Anterior vena cava (tissue), 1 donor: ENCODE results near the genes CLTB, FAF2 and RGS14.

GRCh38 chr5:176370184-176370905 lies 5.1 kb downstream of the ARL10 start:
- PRO-cap = no peak

GRCh38 chr5:176416056-176416903 lies at the start of gene CLTB:
CLTB (minus strand) TSS chr5:176416539.
- PRO-cap = unidirectional peak, minus-strand start at chr5:176416460; unidirectional peak, minus-strand start at chr5:176416522; unidirectional peak, minus-strand start at chr5:176416578

DNA sequence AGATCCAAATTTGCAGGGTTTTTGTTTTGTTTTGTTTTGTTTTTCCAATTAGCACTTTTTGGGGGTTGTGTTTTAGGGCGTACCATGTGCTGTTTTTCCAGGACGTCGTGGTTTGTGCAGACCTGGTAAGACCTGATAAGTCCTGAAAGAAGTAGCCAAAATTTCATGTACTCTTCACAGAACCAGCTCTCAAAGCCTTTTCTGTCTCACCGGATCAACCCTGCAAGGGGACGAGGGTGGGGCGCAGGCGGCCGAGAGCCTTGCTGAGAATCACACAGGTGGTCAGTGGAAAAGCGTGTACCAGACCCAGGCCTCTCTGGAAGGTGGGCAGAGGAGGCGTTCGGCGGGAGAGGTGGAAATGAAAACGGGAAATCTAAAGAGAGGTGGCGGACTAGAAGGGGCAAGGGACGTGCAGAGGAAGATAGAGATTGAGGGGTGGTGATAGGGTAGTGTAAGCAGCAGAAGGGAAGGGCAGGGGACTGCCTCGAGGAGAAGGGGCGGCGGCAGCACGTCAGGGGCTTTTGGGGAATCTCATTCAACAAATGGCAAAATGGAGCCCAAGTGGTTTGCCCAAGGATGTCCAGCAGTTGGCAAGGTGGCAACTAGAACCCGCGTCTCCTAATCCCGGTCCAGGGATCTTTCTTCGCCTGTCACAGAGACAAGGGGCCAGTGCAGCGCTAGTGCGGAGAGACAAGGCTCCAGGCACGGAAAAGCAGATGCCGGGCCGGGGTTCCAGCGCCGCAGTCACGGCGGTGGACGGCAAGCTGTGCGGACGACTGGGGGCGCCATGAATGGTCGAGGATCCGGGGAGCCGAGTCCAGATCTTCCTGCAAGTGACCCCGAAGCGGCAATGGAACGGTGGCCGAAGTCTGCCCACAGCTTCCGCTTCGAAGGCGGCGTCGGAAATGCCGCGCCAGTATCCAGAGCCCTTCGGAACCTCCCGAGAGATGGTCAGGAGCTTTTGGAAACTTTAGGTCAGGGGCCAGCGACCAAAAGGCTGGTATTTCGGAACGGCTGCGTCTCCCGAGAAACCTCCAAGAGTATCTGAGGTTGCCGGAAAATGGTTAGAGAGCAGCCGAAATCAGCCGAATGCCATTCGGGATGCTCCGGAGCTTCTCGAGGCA lies 869 bp upstream of the FAF2 start:
- PRO-cap = unidirectional peak, plus-strand start at position 743 of the sequence; bidirectional peak, plus-strand start outside the sequence, minus-strand start at position 1,036 of the sequence

- PRO-cap = bidirectional peak, plus-strand start at chr5:176448355, minus-strand start at chr5:176447989
Measured at GRCh38 chr5:176448278-176448484, at the start of gene FAF2. FAF2 (plus strand) TSS chr5:176448385.

DNA sequence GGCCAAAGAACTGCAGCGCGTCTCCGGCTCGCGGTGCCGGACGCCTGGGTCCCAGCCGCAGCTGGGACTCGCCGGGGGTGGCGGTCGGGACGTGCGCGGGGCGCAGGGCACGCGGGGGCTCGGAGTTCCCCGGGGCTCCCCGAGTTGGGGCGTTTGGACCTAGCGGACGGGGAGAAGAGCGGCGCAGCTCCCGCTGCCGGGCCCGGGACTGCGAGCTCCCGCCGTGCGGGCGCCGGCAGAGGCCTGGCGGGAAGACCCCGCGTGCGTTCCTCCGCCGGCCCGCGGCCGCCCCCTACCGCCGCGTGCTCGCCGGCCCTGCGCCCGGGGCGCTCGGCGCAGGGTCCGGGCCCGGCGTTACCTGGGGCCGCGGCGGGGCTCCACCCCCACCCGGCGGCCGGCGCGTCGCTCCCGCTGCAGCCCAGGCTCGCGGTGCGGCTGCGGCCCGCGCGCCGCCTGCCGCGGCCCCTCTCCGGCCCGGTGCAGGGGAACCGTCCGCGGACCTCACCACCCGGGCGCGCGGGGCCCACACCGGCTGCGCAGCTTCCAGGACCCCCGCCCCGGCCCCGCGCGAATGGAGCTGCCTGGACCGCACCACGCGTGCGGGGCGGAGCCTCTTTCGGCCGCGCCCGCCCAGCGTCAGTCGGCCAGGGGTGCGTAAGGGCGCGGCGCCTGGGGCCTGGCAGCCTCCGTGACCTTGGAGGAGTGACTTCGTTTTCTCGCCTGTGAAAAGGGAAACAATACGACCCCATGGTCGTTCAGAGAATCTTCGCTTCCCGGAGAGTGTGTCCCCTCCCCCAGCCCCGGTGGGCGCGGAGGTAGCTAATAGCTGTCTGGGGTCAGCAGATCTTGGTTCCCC lies 5.9 kb upstream of the RNF44 start:
- PRO-cap = unidirectional peak, minus-strand start at position 210 of the sequence; bidirectional peak, plus-strand start at position 639 of the sequence, minus-strand start at position 559 of the sequence

- PRO-cap = no peak
Measured at GRCh38 chr5:176658833-176659666, 11.8 kb downstream of the TSPAN17 start.

DNA sequence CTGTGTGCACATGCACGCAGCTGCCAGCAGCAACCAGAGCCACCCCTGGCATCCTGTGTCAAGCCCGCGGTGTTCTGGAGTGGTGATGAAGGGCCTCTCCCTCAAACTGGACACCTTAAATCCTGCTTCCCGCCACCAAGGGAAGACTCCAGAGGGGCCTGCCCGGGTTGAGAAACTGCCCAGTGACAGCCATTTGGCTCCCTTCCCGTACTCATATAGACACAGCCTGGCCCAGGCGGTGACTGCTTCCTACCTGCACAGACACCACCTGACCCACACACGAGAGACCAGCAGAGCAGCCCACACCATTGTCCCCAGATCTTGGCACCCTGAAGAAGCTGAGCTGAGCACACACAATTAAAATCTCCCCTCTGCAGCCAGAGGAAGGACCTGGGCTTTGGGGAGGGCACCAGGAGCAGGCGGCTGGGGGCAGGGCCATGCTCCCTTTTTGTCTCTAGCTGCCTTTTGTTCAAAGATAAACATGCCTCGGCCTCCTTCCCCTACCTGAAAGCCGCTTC lies 78.3 kb downstream of the TSPAN17 start:
- PRO-cap = no peak

DNA sequence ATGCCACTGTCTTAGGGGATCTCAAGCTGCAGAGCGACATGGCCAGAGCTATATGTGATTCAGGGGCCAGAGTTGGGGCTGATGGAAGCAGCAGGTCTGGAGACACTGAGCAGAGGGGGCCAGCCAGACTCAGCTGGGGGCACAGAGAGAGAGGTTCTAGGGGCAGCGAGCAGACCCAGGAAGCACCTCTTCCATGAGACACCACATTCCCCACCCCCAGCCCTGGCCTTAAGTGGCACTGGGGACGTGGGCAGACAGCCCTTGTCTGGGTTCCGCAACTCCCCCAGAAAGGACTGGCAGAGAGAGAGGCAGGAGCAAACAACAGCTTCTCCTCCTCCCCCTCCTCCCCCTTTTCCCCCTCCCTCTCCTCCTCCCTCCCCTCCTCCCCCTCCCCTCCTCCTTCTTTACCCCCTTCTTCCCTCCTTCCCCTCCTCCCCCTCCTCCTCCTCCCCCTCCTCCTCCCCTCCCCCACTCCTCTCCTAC lies 35.7 kb downstream of the HK3 start:
- PRO-cap = no peak

GRCh38 chr5:177005498-177006187 lies 936 bp downstream of the UIMC1 start:
- PRO-cap = unidirectional peak, plus-strand start at chr5:177005941

DNA sequence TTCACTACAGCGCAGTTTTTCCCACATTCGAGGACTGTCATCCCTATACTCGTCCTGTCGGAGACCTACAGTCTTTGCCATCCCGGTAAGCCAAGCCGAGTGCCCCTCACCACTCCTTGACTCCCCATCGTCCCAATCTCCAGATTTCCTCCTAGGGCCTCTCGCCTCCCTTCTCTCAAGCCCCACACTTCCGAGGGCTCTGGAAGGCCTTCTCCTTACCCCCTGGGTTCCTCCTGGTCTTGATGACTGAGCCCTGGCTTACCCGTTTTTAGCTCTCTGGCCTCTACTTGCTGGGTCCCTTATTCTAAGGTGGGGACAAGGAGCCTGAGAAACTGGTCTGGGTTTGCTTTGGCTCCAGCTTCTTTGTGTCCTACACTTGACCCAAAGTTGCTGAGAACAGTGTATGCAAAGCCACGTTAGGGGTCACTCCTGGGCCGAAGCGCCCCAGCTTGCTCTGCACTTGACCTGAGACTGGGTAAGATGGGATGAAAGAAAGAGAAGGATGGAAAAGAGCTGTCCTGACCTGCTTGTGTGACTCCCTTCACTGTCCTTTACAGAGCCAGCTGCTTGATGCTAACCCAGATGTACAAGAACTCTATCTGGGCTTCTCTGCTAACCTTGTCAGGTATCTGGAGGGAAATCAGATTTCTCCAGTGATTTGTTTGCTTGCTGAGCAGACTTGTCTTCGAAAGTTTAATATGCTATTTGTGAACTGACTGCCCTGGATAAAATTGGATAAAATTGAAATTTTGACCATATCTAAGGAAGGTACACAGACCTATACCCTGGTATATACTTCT lies 854 bp downstream of the ZNF346 start:
- PRO-cap = no peak

DNA sequence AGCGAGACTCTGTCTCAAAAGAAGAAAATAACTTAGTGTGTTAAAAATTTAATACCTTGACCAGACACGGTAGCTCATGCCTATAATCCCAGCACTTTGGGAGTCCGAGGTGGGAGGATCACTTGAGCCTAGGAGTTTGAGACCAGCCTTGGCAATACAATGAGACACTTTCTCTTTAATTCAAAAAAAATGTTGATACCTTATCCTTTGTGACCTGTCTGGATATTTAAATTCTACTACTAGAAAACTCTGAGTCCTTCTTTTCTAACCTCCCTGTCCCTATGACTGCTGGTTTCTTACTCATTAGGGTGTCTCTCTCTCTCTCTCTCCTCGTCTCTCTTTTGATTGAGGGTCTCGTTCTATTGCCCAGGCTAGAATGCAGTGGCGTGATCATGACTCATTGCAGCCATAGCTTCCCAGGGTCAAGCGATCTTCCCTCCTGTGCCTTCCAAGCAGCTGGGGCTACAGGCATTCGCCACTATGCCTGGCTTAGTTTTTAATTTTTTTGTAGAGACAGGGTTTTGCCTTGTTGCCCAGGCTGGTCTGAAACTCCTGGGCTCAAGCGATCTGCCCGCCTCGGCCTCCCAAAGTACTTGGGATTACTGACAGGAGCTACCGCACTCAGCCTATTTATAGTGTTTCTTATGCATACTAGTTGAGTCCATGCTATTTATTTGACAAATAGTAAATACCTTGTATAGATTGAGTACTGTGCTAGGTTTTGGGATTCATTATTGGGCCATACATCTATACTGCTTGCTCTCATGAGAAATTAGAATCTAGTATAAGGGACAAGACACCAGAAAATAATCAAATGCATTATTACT lies 61.8 kb downstream of the NSD1 start:
- PRO-cap = no peak

- PRO-cap = no peak
Measured at GRCh38 chr5:177355737-177356203, 2.0 kb upstream of the RGS14 start.

DNA sequence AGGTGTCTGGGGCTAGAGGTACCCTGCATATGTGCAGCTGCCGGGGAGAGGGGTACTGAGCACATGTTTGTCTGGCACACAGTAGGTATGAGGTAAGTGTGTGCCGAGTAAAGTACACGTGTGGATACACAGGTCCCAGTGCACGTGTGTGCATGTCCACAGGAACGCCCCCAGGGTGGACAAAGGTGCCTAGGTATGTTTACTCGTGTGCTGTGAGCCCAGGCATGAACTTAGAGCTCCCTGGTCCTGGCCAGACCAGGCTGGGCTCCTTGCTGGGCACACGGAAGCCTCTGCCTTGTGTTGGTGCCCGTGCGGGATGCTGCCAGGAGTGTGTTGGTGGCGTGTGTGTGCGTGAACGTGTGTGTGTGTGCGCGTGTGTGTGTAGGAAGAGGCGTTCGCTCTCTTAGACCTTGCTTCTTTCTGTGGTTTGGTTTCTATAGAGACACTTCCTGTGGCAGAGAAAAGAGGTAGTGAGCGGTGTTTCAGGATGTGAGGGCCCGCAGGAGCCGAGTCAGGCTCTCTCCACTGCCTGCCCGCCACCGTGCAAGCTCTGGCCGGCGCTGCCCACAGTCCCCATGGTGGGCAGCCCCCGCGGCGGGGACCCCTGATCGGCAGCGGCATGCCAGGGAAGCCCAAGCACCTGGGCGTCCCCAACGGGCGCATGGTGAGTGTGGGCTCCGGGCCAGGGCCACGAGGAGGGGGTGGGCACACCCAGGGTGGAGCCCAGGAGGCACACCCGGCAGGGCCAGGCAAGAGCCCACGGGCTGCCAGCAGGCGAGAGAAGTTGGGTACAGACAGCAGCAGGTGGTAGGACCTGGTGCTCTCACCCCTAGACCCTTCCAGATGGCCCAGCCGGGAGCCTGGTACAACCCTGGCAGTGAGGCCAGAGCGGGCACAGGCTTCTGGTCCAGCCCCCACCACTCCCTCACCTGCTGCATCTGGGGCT lies at the start of gene RGS14:
Gene RGS14 (plus strand): TSS at position 519 of the 946 bp plus-strand sequence.
- PRO-cap = no peak

GRCh38 chr5:177358352-177358724 lies 614 bp downstream of the RGS14 start:
- PRO-cap = no peak

DNA sequence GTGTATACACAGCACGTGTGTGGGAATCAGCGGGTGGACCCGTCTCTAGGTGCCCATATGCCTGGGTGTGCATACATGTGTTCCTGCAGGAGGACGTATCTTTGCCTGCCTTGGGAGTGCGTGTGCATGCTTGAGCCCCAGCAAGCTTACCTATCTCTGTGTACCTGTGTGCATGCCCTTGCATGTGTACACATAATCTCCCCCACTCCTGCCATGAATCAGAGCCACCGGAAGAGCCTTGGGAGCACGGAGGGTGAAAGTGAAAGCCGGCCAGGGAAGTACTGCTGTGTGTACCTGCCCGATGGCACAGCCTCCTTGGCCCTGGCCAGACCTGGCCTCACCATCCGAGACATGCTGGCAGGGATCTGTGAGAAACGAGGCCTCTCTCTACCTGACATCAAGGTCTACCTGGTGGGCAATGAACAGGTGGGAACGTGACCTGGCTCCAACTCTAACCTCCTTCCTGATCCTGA lies 10.8 kb downstream of the RGS14 start:
- PRO-cap = no peak

DNA sequence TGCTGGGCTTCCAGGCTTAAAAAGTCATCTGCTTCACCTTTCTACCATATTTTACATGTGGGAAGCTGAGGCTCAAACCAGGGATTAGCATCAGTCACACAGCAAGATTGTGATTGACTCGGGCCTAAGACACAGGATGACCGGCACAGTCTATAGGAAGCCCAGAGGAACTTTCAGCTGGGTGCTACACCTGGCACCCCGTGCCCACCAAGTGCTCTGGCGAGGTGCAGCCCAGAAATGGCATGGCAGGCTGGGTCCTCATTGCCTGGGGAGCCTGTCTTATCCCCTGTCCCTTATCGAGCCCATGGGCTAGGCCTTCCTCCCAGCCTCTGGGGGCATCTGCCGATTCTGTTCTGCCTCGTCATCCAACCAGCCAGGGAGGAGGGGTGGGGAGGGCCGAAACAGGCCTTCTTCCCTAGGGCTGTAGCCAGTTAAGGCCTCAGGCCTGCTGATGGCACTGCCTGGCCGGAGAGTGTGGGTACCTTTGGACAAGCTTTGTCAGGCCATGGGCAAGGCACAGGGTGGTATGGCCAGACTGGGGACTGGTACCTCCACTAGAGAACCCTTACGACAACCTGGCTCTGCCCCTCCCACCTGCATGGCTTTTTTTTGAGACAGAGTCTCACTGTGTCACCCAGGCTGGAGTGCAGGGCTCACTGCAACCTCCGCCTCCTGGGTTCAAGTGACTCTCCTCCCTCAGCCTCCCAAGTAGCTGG lies 1.5 kb downstream of the GRK6 start:
- PRO-cap = no peak

- PRO-cap = no peak
Measured at GRCh38 chr5:177448854-177449760, 2.5 kb downstream of the PRR7 start.

DNA sequence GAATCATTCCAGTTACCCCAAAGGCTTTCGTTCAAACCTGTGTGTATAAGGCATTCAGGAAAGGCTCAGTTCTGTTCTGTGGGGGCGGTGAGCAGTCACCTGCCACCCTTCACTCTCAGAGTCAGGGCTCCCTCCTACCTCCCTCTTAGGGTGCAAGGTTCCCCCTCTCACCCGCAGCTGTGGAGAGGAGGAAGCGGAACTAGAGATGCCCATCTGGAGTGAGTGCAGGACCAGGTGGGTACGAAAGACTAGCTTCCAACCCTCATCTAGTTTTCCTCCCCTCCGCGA lies 7.1 kb downstream of the PRR7 start:
- PRO-cap = no peak

- PRO-cap = no peak
Measured at GRCh38 chr5:177469217-177469803, 4.1 kb downstream of the DBN1 start.

DNA sequence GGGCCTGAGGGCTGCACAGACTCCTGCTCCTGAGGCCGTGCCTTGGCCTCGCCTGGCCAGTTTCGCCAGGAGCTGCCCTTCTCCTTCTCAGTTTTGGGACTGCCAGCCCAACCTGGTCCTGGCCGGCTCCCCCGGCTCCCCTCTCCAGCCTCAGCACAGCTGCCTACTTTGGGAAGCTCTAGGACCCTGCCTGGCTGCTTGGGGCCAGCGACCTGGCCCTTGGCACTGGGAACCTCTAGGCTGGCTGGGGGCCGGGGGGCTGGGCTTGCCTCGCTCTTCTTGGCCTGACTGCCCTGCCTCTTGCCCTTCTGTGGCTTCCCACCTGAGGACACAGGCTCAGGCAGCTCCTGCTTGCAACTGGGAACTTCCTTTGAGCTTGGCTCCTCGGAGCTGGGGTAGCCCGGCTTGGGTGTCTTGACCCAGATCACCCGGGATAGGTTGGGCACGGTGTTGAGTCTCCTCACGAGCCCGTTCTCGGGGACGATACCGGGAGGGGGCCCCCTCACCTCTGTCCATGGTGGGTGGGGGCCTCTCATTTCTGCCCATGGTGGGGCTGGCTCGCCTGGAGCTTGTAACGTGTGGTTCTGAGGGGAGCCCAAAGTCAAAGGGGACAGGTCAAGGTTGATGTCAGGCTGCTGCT lies 7.6 kb upstream of the DDX41 start:
- PRO-cap = no peak